Camera-type eye (tissue), 1 donor: ENCODE measurements around a stretch of chr6.

GRCh38 chr6:56400304-56400722, 152.9 kb upstream of the COL21A1 start:
- RAMPAGE, long total RNA, result no peak

- RAMPAGE, long total RNA, result no peak
Observed at GRCh38 chr6:56458607-56459218, 211.3 kb upstream of the COL21A1 start.

DNA sequence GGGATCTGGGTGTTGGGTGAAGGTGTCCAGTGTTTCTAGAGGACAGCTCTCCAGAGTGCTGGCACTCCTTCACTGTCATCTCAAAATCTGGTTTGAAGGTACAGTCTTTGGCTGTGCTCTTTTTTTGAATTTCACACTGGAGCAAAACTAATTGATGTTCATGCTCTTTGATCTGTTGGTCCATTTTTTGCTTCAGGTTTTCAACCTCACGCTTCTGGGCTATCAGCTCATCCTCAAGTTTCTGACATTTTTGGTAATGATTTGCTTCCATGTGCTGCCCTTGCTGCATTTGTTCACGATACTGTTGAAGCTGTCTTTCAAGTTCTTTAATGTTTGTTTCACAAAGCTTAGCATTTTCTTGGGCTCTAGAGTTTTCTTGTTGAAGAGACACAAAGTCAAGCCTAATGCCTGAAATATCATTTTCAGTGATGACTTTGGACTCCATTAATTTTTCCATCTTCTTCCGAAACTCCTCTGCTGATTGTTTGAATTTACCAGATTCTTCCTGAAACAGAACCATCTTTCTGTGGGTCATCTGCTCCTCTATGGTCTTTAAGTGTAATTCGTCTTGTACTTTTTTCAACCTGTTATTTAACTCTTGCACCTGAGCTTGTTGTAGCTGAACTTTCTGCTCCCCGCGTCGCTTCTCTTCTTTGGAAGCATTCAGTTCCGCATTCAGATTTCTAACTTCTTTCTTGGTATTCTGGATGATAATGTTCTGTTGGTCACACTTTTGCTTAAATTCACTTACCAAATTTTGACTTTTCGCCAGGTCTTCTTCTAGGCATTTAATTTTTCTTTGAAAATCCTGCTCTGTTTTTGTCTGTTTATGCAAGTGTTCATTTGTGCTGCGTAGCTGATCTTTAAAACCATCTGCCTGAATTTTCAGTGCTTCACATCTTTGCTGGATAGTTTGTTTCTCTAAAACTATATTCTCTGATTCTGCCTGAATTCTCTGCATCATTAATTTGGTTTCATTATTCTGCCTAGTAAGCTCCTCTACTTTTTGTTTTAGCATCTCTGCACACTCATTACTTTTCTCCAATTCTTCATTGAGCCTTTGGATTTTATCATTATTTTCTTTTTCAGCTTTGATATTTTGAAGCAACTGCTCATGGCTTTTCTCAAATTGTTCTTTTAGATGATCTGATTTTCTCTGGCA, 335.9 kb downstream of the DST start:
- RAMPAGE, long total RNA, result no peak

GRCh38 chr6:56688947-56689418, 265.6 kb downstream of the DST start:
- RAMPAGE, long total RNA, result no peak

- RAMPAGE, long total RNA, result no peak
Observed at GRCh38 chr6:56691133-56691502, 263.5 kb downstream of the DST start.

GRCh38 chr6:56808711-56809605, 145.7 kb downstream of the DST start:
- RAMPAGE, long total RNA, result no peak

DNA sequence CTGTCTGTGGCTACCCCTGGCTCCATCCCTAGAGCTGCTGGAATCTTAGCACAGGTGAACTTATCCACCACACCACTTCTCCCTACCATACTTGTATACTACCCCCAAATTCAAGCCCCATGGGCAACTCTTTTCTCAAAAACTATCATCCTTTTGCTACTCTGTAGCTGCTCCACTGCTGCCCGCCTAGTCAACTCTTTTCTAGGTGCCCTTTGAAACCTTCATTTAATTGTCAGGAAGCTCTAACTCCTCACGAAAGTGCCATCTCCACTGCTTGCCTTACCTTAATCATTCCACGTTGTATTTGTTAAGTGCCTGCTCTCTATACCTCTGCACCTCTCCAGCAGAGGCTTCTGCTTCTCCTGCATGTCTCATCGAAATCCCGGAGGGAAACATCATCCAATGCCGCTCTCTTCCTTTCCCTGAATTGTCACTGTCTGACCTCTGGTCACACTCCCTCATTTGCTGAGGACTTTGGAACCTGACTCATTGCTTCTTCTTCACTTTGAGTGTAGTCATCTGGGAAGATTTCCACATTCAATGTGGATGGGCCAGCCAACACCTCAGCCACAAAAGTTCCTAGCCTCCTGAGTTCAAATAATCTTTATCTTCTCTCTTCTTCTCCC, 78.8 kb downstream of the DST start:
- RAMPAGE, long total RNA, result no peak

- RAMPAGE, long total RNA, result no peak
Observed at GRCh38 chr6:57171030-57171631, 995 bp upstream of the BAG2 start.

DNA sequence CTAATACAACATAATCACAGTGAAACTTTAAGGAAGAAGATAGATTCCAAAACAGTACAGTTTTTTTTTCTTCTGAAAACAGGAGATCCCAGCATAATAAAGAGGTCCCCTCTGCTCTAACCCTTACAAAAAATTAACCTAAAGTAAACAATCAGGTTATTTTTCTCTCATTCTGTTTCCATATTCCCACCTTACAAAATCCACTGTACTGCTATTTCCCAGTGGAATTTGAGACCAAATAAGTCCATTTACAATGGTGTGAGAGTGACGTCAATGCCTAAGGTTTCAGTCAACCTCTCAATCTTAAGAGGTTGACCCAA, 14.7 kb downstream of the LGSN start:
- RAMPAGE, long total RNA, result no peak

GRCh38 chr6:63578267-63579661, 6.5 kb downstream of the PTP4A1 start:
- RAMPAGE, long total RNA, result no peak

- RAMPAGE, long total RNA, result no peak
Observed at GRCh38 chr6:63584250-63584625, 12.0 kb downstream of the PTP4A1 start.

DNA sequence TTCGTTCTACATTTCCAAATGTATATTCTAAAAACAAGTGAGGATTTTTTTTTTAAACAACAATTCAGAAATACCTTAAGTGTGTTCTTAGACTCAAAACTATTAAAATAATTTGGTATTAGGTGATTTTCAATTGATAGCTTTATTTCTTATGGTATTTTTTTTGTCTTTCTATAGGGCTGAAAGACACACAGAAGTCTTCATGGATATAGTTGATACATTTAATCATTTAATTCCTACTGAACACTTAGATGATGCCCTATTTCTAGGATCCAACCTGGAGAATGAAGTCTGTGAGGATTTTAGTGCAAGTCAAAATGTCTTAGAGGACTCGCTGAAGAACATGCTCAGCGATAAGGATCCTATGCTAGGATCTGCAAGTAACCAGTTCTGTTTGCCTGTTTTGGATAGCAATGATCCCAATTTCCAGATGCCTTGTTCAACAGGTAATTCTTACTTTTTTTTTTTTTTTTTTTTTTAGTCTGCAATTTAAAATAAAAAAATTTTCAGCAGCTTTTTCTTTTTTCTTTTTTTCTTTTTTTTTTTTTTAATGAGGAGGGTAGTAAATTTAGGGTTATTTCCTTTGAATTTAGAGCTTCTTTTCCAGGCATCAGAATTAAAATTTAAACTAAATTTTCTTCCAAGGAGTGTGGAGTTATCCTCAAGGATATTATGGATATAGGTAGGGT, 10.9 kb downstream of the PHF3 start:
- RAMPAGE, long total RNA, result no peak

- RAMPAGE, long total RNA, result no peak
Observed at GRCh38 chr6:63684324-63684850, 48.8 kb downstream of the PHF3 start.

GRCh38 chr6:63684851-63686002, 49.6 kb downstream of the PHF3 start:
- RAMPAGE, long total RNA, result no peak

DNA sequence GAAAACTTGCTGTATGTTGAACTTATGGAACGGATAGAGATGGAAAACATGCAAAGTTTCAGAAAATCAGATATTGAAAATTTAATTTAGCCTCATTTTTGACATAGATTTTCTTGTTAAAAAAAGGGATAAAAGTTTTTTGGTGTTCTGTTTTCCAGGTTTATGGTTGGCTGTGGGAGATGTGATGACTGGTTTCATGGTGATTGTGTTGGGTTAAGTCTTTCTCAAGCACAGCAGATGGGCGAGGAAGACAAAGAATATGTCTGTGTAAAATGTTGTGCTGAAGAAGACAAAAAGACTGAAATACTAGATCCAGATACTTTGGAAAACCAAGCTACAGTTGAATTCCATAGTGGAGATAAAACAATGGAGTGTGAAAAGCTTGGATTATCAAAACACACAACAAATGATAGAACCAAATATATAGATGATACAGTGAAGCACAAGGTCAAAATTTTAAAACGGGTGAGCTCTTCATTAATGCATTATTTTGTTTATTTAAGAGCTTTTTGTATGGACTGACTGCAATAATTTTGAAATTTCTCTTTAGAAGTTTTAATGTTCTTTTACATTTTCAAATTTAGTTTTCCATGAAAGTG, 56.1 kb downstream of the PHF3 start:
- RAMPAGE, long total RNA, result no peak

DNA sequence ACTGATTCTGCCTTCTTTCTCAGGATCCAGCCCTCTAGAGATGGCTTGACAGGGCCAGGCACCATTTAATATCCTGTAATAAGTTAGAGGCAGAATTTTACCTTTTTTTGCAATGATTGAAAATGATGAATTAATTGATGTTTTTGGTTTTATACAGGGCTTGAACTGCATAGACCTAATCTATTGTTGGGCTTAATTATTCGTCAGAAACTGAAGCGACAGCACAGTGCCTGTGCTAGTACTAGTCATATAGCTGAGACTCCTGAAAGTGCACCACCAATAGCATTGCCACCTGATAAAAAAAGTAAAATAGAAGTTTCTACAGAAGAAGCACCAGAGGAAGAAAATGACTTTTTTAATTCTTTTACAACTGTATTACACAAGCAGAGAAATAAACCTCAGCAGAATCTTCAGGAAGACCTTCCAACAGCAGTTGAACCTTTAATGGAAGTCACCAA, 75.9 kb downstream of the PHF3 start:
- RAMPAGE, long total RNA, result no peak

- RAMPAGE, long total RNA, result no peak
Observed at GRCh38 chr6:65938177-65938378, 231.1 kb upstream of the EYS start.

DNA sequence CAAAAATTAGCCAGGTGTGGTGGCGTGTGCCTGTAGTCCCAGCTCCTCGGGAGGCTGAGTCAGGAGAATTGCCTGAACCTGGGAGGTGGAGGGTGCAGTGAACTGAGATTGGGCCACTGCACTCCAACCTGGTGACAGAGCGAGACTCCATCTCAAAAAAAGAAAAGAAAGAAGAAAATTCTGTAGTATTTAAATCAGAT, 622.0 kb upstream of the EYS start:
- RAMPAGE, long total RNA, result no peak

DNA sequence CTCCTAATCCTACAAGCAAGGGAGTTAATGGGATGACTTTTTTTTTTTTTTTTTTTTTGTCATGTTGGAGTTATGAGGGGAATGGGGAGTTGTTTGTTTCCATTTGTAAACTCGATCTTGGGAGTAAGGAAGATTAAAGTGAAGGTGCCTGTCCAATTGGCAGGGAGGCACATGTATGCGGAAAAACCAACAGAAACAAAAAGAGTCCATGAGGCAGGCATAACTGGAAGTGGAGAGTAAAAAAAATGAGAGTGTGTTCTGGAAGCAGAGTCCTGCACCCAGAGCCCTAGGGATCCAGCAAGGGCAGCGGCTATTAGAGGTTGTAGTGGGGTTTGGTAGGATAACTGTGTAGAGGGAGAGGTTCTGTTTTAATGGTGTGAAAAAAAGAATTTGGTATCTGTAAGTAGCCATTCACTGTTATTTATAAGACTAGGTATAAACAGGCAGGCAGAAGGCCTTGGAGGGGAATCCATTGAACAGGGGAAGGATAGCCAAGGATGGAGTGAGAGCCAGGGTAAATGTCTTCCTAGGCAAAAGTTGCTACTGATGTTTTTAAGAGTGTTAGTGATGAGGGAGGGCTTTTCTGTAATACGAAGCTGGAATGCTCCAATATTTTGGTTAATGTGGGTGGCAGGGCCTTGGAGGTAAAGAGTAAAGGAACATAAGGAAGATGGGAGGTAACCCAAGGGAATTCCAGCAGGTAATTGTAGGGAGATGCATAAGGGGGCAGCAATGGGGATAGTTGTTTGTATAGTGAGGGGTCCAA, 752.8 kb upstream of the ADGRB3 start:
- RAMPAGE, long total RNA, result no peak

DNA sequence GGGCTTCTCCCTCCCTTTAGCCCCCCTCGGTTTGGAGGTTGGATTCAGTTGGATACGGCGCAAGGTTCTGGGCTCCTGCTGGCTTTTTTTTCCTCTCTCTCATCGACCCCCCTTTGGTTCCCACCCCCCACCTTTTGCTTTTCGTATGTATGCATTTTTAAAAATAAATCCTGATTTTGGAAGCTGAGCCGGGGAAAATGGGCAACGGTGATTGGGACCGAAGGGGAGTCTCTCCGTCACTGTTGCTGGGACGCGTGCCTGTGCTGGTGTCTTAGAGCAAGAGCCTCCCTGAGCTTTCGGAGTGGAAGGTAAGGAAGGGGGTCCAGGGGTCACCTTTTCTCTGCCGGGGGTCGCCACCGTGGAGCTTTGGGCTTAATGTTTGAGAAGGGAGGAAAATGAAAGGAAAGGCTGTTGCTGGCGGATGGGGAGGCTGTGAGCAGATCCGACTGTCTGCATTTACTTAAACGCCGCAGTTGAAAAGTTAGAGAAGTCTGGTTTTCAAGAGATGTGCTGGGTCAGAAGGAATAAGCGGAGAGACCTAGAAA, 683 bp downstream of the ADGRB3 start:
- RAMPAGE, long total RNA, result no peak